Measurements from ENCODE around the gene MARCHF4.

- PRO-cap = no peak
- RAMPAGE, long total RNA = start-site peak on the minus strand at chr2:215419252-215419319, 112 and 45 reads in 2 replicates
Observed at GRCh38 chr2:215419167-215419462, 16.8 kb downstream of the FN1 start.

DNA sequence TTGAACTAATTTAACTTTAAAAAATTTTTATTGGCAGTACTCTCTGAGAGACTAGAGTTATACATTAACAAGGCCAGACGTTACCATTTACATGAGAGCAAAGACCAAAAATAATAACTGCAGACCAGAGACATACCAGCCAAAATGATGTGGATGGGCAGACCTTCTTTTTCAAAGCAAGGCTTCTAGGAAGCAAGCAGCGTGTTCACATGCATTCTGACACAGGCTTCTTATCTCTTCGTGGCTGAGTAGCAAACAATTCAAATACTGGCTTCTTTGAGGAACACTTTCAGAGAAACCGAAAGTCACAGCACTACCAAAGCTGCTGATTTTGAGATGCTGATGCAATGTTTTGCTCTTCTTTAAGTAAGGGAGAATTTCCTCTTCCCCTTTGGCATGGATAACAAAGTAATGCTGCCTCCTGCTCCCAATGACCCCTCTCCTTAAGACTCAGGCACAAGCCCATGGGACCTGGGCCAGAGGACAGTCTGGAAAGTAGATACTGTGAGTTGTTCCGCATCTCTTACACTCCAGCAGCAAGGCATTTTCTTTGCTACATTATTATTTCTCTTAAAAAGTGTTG, 182.0 kb downstream of the MREG start:
- PRO-cap = no peak
- RAMPAGE, long total RNA = no peak

- PRO-cap = bidirectional peak, plus-strand start at chr2:216108452, minus-strand start at chr2:216108398
- RAMPAGE, long total RNA = no peak
Observed at GRCh38 chr2:216108295-216108770, 815 bp upstream of the XRCC5 start.

DNA sequence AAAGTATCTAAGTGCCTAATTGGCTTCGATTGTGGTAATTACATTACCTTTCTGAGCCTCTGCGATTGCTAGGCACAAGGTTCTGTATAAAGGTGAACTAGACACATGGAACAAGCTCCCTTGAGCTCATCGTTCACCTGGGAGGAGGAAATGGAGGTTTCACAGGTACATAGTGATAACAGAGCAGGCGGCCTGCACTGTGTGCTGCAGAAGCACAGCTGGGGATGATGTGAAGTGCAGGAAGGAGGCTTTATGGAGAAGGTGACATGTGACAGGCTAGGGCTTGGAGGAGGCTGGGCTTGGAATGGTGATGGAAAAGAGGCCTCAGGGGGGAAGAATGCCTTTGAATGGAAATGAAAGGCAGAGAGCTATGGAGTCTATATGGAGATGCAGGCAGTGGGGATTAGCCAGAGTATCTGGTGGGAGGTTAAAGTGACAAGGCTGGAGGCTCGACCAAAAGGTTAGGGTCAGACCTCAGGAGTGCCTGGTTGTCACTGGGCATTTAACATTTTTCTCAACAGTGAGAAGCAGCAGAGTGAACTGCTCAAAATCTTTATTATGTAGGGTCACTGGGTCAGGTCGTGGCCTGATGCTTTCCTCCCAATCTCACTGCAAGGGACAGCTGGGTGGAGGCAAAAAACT, 22.8 kb downstream of the MARCHF4 start:
- PRO-cap = bidirectional peak, plus-strand start at position 410 of the sequence, minus-strand start at position 226 of the sequence
- RAMPAGE, long total RNA = no peak

DNA sequence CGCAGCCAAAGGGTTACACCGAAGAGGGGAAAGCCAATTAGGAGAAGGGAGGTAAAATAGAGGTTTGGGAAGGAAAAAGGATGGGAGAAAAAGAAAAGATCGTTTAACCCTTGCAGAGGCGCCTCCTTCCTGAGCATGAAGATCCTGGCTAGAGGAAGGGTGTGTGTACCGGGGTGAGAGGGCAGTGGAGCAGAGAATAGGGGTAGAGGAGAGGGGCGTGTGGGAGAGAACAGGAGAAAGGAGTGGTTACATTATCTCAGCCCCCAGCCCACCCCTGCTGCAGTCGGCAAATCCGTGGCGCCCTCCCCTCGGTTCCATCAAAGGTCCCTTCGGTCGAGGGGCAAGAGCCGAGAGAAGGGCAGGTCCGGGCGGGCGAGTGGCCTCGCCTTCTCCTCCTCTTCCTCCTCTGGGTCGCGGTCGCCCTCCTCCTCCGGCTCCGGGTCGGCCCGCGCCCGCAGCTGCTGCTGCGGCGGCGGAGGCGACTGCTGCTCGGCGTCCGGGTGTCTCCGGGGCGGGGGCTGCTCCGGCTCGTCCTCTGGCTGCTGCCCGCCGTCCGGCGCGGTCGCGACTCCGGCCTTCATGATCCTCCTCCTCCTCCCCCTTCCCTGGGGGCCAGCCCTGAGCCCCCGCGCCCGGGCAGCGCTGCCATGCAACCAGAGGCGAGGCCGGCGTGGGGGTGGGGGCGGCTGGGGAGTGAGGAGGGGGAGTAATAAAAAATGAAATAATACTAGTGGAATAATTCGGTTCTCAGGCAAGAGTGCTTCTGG, 1.1 kb downstream of the MARCHF4 start:
- PRO-cap = bidirectional peak, plus-strand start at position 350 of the sequence, minus-strand start at position 404 of the sequence
- RAMPAGE, long total RNA = no peak

- PRO-cap = unidirectional peak, minus-strand start at chr2:216372265
- RAMPAGE, long total RNA = no peak
Observed at GRCh38 chr2:216371786-216372708, at the start of gene MARCHF4. TSS of gene MARCHF4 (minus strand) at chr2:216372483.

- PRO-cap = no peak
- RAMPAGE, long total RNA = no peak
Observed at GRCh38 chr2:216499671-216500628, 1.3 kb downstream of the RPL37A start.

DNA sequence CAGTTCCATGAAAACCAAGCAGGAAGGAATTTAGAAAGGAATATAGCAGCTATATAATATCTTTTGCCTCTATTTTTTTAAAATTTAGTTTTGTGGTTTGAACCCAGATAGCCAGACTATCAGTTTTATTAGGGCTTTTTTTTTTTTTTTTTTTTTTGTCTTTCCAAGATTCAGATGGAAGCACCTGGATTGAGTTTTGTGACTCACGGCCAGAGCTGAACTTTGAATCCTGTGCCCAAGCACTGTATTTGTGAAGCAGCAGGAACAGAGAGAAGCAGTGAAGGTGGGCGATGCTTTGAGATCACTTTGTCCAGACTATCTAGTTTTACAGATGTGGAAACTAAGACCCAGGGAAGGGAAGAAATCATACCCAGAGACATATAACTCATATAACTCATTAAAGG, 33.9 kb downstream of the RPL37A start:
- PRO-cap = no peak
- RAMPAGE, long total RNA = no peak

GRCh38 chr2:216551679-216552139, 53.1 kb downstream of the RPL37A start:
- PRO-cap = no peak
- RAMPAGE, long total RNA = no peak

- PRO-cap = no peak
- RAMPAGE, long total RNA = no peak
Observed at GRCh38 chr2:216555123-216555500, 56.5 kb downstream of the RPL37A start.

DNA sequence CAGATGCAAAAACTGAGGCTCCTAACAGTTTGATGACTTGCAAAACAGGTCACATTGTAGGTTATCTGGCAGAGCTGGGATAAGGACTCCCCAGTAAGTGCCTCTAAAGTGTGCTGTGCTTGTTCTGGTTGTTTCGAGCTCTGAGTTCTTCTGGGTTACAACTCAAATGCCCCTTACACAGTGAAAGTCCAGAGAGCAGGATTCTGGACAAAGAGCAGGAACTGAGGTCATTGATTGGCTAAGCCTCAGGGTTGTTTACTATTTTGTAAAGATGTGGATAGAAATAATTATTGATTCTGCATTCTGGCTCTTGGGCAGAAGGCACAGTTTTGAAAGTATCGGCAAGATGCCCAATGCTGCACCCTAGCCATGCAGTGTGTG, 17.0 kb upstream of the IGFBP2 start:
- PRO-cap = no peak
- RAMPAGE, long total RNA = no peak

GRCh38 chr2:216633532-216634273, 483 bp downstream of the IGFBP2 start:
- PRO-cap = bidirectional peak, plus-strand start at chr2:216633987, minus-strand start at chr2:216633986; bidirectional peak, plus-strand start at chr2:216634172, minus-strand start at chr2:216634051
- RAMPAGE, long total RNA = no peak

DNA sequence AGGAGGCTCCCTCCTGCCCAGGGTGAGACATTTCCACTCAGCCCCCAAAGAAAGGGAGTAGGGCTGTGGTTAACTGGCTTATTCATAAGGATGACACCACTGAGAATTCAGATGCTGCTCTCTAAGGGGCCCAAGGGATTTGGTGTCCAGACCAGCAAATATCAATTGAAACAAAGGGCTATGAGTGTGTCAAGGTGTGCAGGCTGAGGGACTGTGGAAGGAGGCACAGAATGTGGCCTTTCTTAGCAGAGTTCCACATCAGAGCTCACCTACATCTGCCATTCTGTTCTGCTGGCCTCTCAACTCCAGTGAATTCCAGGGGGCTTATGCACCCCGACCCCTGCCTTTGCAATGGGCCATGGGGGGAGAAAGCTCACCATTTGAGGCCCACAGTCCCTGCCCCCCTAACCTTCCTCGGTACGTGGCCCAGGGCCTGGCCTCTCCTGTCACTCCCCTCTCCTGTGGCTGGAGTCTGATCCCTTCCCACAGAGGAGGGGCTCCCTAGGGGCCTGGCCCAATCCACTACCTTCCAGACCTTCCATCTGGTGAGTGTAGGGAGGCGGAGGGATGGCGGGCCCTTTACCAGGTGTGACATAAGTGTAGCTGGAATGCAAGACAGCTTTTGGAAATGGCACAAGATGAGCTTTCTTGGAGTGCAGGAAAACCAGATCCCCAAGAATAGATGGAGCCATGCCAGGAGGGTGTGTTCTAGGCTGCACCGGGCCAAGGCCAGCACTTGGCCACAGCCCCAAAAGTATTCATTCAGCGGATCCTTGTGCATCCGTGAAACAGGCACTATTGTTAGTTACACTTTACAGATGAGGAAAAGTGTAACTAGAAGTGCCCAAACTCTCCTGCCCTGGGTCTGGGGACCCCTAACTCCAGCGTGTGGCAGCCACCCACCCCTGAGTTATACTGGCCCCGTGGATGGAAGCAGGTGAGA, 30.2 kb downstream of the IGFBP5 start:
- PRO-cap = no peak
- RAMPAGE, long total RNA = no peak

DNA sequence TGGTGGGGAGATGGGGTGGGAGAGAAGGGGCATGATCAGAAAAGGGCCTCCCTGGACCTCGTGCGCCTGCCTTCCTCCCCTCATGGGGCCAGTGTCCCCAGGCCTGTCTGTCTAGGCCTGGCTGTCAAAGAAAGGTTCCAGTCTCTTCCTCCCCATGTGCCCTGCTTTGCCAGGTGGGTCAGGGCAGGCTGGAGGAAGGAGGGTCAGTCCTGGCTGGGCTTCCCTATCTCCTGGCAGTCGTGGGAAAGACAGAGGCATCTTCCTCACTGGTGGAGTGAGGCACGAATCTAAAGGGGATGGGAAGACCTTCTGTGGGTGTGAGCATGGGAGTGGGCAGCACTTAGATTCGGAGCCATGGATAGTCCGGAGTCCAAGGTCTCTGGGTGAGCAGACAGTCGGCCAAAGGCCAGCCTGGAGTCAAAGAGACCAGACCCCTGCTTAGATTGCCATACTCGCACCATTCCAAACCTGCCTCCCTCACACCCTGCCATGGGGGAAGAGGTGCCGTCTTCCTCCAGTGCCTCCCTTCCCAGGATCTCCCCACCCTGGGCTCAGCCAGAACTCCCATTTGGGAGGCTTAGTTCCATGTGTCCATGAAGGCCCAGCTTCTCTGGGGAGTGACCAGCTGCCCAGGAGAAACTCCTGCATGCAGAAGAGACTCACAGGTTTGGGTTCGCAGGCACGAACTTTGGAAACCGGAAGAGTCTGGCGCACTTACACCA, 21.9 kb downstream of the IGFBP5 start:
- PRO-cap = no peak
- RAMPAGE, long total RNA = no peak

DNA sequence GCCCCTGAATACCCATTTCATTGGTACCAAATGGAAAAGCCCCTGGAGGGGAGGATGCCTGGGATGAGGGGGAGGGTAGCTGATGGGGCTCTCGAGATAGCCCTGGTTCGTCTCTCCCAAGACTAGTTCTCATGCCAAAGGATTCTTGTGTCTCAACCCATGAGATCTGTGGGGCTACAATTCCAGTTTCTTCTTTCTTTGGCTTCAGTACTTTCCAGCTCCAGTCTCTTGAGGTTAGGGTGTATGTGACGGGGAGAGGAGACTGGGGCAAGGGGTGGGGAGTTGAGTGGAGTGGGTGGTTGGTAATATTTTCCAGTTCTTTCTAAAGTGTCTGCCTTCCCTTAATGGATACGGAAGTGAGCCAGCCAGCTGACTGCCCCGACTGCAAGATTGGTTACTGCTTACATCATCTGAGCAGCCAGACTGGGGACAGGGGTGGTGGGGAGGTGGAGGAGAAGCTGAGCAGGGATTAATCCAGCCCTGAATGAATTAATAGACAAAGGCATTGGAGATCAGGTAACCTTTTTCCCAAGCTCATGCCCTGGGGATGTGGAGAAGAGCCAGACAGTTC, 67.8 kb downstream of the TNP1 start:
- PRO-cap = no peak
- RAMPAGE, long total RNA = no peak

DNA sequence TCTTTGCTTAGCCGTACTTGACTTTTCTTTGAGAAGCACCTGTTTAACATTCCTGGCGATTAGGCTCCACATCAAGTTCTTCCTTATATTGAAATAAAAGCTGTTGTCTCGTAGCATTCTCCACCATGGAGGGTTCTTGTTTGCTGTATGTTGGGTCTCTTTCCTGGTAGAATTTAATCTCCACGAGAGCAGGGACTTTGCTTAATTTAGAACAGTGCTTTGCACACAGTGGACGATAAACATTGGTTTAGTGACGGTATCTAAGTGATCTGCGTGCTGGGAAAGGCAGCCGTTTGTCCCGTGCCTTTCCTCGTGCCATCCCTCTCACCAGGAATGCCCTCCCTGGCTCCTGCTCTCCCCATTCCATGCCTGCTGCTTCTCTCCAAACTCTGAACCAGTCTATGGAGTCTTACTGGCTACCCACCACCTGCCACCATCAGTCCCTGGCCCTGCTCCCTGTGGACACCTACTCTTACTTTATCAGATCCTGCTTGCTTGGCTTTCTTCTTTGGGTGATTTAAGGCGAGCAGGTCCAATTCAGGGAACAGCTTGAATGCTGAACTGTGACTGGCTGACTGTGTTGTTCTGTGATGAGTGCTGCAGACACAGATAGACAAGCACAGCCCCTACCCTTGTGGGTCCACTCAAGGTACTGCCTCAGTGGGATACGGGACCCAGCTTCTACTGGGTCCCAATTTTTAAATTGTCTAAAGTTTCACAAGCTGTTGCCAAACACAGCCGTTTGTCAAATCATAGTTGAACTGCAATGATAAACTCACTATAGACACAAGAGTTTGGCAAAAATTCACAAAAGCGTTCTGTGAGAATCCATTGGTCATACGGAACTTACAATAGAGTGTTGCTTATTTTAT, 27.4 kb upstream of the TNP1 start:
- PRO-cap = no peak
- RAMPAGE, long total RNA = no peak

DNA sequence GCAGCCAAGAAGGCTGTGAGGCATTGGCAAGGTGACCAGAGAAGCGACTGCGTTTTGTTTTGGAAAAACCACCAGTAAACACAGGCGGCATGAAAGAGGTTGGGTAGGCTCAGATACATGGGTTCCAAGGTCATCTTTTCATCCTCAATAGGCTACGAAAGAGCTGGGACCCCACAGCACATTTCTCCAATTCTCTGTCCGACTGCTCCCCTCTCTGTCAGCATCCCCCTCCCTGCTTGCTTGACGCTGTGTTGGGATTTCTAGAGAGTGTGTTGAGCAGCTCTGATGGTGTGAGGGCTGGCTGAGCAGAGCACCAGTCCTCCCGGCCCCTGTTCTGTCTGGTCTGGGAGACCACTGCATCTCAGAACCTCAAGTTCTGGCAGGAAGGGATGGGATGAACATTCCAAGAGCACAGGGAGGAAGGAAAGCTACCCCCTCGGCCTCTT, 74.0 kb upstream of the TNP1 start:
- PRO-cap = no peak
- RAMPAGE, long total RNA = no peak

GRCh38 chr2:217089839-217090549, 230.1 kb upstream of the TNP1 start:
- PRO-cap = no peak
- RAMPAGE, long total RNA = no peak

DNA sequence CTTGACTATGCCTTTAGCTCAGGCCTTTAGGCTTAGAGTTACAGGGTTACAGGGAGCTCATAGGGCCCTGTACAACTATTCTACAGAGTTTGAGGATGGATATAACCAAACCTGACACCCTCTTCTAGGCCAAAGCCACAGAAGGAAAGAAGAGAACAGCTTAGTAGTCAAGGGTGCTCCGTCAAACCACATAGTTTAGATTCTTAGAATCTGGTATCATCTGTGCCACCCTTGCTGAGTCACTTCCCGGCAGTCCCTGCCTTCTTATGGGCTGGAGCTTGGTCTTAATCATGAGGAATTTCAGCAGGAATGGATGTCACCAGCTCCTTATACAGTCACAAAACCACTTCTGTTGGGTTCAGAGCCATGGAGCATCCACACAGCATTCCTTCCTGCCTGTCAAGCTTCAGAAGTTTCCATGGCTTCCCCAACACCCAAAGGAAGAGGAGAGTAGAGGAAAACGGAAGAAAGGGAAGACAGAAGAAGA, 245.9 kb upstream of the TNP1 start:
- PRO-cap = bidirectional peak, plus-strand start at position 334 of the sequence, minus-strand start at position 137 of the sequence
- RAMPAGE, long total RNA = no peak

- PRO-cap = no peak
- RAMPAGE, long total RNA = no peak
Observed at GRCh38 chr2:217356673-217357217, 496.9 kb upstream of the TNP1 start.

Data from GM23338 (cell line).